Ureter (tissue), 1 donor: ENCODE data around the gene SPATA24.

GRCh38 chr5:138506500-138506989 lies 36.5 kb downstream of the ETF1 start:
- PRO-cap, result no peak

GRCh38 chr5:138564251-138565142 lies 10.7 kb downstream of the HSPA9 start:
- PRO-cap, result no peak

GRCh38 chr5:138753533-138754613 lies 648 bp downstream of the CTNNA1 start:
- PRO-cap, result bidirectional peak, plus-strand start at chr5:138754023, minus-strand start at chr5:138753998; unidirectional peak, minus-strand start at chr5:138754338

DNA sequence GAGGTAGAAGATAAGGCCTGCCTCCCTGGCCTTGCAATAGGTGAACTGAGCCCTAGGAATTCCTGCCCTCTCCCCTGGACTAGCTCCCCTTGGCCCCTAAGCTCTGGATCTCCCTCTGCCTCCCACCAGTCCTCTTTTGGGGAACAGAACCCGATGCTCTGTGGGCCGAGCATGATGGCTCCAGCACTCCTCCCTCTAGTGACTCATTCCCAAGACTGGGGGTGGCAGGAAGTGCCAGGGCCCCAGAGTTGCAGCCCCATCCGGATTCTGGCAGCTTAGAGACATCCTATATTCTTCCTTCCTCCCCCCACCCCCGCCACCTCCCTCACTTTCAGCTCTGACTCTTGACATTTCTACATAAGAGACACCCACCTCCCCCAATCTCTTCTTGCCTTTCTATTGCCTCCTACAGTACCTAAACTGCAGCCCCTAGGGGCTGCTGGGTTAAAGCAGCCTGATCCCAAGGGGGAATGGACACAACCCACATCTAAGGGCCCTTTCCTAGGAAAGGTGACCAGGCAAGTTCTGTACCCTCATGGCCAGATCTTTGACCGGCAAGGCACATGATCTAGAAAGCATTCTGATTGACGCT lies 47.2 kb upstream of the MATR3 start:
- PRO-cap, result no peak

DNA sequence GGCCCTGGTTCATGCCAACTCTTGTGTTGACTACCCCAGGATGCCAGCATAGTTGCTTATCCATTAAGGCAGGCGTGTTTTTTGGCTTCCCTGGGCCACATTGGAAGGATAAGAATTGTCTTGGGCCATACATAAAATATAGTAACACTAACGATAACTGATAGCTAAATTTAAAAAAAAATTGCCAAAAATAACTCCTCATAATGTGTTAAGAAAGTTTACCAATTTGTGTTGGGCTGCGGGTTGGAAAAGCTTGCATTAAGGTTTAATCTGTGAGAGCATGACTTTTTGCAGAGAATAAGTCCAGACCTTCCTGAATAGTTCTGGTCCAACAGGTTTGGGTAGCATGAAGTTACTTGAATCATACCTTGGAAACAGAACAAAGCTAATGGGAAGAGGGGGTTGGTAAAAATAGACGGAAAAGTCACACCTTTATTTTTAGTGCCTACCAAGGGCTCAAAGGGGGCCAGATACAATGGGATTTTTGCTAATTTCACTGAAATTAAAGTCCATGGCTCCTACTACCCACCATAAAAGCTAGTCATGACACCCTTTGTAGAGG lies 17.2 kb upstream of the MATR3 start:
- PRO-cap, result no peak

- PRO-cap, result no peak
These were observed 3.2 kb downstream of the MATR3 start for GRCh38 chr5:139296584-139297342.

DNA sequence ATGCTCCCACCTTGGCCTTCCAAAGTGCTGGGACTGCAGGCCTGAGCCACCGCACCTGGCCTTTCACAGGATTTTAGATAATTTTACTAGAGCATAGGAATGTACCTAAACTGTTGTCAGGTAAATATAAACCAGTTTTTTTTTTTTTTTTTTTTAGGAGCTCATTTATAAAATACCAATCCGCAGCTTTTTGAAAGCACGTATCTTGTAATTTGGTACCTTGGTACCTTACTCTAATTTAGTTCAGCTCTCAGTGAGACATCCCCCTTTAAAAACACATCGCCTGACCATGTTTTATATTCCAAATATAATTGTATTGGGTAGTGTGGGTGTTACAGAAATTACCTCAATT lies 19.3 kb downstream of the MATR3 start:
- PRO-cap, result no peak

GRCh38 chr5:139316289-139316737 lies 22.8 kb downstream of the MATR3 start:
- PRO-cap, result no peak

- PRO-cap, result no peak
These were observed 2.0 kb upstream of the SLC23A1 start for GRCh38 chr5:139384864-139385777.

GRCh38 chr5:139392119-139392914 lies 2.6 kb downstream of the PROB1 start:
- PRO-cap, result no peak

DNA sequence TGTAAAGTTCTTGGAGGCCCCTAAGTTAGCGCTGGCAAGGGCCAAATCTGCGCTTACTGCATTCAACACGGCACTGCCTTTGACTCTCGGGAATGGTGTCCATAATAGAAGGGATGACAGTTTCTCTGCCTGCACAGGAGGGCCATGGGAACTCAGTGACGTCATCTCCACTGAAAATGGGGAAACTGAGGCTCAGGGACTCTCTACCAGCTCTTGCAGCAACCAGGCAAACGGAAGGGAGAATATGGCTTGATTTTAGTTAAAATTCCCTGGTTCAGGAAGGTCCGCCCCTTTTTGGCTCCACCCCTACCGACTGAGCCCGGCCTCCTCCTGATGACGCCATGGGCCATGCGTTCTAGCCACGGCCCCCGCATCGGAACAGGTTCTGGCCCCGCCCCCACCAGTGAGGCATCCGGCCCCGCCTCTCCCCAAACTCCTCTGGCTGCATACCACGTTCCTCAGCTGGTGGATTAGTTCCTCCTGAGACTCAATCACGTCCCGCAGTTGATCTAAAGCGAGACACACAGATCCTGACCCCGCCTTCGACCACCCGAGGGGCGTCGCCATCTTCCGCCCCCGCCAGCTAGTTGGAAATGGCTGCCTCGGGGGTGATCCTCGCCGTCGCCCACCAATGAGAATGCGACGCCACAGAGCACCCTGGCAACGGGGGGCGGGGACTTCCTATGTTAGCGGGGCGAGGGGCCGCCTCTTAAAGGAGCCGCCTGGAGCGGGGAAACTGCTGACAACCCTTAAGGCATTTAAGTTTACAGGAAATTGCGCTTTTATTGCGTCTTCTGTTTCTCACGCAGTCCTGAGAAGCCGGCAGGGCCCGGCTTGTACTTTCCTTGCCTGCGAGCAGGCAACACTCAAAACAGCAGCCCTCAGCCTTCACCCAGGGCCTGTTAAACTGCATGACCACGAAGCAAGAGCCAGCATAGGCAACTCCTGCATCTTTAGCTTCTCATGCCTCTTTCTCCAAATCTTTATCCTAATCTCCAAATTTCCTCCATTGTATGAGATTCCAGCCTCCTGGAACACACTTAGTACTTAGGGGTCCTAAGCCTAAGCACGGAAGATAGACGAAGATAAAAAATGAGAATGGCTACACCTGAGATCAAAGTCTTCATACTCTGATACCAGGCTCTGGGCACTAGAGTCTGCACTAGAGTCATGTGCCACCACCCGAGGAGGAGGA lies at the start of gene SPATA24:
Gene SPATA24, minus strand, starts transcription at position 596 of the 1,195 bp plus-strand sequence.
- PRO-cap, result bidirectional peak, plus-strand start at position 712 of the sequence, minus-strand start at position 585 of the sequence

DNA sequence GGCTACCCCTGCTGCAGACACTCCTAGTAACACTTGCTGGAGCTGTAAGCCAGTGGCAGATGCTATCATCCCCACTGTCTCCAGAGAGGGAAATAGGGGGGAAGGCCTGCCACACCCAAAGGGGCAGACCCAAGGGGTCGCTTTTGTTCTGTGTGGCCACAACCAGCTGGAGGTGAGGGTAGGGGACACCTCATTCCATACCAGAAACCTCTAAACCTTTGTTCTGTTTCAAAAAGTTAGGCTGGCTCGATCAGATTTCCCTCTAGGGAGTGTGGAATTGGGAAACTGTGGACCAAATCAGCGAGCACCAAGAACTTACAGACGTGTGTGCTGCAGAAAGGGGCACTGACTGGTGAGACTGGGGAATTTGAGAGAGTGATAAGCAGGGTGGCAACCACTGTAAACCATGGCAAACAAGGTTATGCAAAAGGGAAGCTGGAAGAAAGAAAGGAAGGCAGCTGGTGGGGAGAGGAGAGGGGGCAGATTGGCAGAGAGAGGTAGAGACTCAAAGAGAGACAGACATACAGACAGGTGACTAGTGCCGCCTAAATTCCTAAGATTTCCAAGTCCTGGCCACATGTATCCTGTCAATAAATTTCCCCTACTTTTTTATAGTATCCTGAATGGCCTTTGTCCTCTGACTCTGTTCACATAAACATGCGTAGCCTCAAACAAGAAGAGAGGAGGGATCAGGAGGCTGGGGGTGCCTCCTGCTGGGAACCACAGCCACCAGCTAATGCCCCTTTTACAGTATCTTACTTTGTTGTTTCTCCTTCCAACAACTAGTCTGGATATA lies 15.6 kb upstream of the SPATA24 start:
- PRO-cap, result no peak

DNA sequence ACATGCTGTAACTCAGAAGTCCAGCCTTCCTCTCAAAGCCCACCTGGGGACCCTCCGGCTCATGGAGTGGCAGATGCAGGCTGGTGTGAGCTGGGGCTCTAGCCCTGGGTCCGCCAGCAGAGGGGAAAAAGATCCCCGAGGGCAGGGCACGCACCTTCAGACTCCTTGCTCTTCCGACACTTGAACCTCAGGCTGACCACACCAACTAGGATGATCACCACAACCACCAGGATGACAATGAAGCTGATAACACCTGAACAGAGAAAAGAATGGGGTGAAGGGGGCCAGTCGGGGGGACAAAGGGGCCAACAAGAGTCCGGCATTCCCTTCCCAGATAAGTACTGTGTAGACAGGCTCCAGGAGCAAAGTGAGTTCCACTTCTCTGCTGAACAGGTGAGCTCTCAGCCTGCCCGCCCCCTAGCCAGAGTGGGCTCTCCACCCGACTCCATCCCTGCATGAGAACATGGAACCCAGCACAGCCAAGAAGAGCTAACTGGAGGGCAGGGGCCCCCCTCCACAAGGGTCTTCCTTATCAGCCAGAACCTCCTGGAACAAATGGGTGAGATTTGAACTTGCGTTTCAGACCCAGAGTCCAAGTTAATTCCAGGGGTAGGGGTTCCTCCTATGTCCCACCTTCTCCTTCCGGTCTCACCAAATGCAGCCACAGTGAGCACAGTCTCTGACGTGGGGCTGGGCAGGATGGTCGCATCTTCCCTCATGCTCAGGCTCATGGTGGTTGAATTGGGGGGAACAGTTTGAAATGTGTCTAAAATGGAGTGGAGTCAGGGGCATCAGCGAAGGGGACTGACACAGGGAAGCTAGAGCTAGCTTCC lies 7.7 kb downstream of the ECSCR start:
- PRO-cap, result no peak

- PRO-cap, result bidirectional peak, plus-strand start at chr5:139518156, minus-strand start at chr5:139518020
These were observed 35.5 kb upstream of the STING1 start for GRCh38 chr5:139517803-139518709.

- PRO-cap, result no peak
These were observed 35.2 kb upstream of the UBE2D2 start for GRCh38 chr5:139525529-139526660.

DNA sequence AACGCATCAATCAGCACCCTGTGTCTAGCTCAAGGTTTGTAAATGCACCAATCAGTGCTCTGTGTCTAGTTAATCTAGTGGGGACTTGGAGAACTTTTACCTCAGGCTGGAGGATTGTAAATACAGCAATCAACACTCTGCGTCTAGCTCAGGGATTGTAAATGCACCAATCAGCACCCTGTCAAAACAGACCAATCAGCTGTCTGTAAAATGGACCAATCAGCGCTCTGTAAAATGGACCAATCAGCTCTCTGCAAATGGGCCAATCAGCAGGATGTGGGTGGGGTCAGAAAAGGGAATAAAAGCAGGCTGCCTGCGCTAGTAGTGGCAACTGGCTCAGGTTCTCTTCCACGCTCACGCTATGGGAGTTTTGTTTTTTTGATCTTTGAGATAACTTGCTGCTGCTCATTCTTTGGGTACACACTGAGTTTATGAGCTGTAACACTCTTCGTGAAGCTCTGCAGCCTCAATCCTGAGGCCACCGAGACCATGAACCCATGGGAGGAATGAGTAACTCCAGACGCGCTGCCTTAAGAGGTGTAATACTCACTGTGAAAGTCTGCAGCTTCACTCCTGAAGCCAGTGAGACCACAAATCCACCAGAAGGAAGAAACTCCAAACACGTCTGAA lies 10.8 kb upstream of the UBE2D2 start:
- PRO-cap, result no peak

- PRO-cap, result no peak
These were observed 20.7 kb upstream of the CXXC5 start for GRCh38 chr5:139627440-139627873.

- PRO-cap, result no peak
These were observed 4.8 kb downstream of the CXXC5 start for GRCh38 chr5:139652859-139653463.

- PRO-cap, result unidirectional peak, plus-strand start at chr5:139659337
These were observed 10.9 kb downstream of the CXXC5 start for GRCh38 chr5:139658875-139659676.

DNA sequence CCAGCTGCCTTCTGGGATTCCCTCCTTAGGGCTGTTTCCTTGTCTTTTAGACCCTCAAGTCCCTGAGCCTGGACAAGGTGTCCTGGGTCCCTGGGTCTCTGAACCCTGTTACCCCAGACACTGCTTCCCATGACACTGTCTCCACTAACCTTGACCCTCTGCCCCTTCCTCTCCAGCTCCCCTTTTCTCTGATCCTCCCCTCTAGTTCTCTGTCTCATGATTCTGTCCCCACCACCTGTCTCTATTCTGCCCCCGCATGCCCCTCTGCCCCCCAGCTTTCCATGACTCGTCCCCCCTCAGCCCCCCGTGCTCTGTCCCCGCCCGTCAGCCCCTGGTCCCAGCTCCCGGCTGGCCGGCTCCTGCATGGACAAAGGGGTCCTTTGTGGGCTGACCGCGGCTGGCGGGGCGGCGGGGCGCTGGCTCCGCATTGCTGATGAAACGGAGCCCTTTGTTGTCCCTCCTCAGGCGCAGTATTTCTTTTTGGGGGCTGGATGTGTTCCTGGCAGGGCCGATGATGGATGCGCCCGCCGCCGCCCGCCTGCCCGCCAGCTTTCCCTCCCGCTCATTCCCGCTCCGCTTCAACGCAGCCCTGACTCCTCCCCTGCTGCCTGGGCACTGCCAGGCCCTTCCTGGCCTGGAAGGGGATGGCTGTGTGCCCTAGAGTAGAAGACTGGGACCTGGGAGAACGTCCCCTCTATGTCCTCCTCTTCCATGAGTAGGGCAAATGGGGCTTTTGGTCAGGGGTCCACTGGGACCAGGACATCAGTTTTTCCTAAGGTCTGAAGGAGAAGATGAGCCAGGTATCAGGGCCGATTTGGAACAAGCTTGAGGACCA lies 28.8 kb downstream of the CXXC5 start:
- PRO-cap, result bidirectional peak, plus-strand start at position 658 of the sequence, minus-strand start at position 567 of the sequence